ENCODE measurements around the gene MIOS.

GRCh38 chr7:6697182-6697977 is 9.4 kb downstream of the ZNF12 start:
- RRBS, result no CpG with 5 or more reads among the region's 10 CpGs

DNA sequence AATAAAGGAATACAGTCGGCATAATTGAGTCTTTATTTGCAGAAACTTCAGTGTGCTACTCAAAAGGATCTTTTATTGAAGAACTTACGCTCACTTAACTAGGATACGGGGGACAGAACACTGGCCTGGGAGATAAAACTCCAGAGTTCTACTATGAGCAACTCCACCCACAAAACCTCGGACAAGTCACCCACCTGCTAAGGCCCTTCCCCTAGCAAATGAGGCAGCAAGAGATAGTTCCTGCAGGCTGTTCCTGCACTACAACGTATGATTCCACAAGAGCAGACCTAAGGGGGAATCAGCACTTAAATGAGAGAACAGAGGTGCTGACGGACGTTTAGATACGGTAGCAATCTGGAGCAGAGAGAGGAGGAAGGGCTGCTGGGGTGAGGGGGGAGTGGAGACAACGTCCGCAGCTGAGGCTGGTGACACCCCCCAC is 898 bp downstream of the ZNF12 start:
- RRBS, result no CpG with 5 or more reads among the region's 10 CpGs

DNA sequence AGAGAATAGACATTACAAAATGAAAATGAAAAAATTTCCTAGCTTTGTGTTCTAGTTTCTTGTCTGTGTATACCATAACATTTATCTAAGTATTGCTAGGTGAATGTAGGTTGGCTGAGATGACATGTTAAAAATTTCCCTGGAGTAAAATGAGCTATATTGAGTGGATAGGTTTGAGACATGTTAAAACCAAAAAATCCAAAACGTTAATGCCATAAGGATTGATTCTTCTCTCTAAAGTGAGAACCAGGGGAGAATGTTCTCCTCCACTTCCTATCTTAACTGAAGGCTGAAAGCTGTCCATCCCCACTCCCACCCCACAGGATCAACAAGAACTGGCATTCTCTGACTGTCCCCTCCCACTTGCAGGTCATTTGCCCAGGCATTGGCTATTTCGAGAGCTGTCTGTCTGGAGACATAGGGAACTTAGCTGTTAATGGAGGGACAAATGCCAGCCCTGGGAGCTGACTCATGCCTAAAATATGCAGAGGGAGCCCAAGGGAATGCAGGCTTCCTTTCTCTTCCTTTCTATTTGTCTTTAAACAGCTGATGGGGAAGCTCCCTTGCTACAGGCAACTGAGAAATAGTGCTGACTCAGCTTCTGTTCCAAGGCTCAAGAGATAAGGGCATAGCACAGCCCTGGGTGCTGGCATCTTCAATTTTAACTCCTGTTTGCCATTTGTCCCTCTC is 83.0 kb upstream of the C1GALT1 start:
- RRBS, result no CpG with 5 or more reads among the region's 2 CpGs

DNA sequence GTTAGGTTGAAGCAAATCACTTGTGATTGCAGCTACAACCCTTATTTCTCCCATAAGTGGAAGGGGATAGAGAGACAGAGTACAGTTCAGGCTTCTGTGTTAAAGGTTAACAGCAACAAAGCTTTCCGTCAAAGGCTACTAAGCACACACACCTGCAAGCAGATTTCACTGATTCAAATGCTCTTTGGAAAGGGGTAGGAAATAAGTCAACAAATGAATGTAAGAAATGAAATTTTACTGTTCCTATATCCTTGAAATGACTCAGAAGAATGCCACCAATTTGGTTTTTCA is 120.6 kb downstream of the COL28A1 start:
- RRBS, result no CpG with 5 or more reads among the region's 1 CpG

GRCh38 chr7:7512566-7512936 is 23.1 kb downstream of the COL28A1 start:
- RRBS, result no CpG with 5 or more reads among the region's 1 CpG

- RRBS, result no CpG with 5 or more reads among the region's 1 CpG
Observed at GRCh38 chr7:7513243-7513528, 22.5 kb downstream of the COL28A1 start.

GRCh38 chr7:7566306-7567170 is at the start of gene MIOS:
MIOS (plus strand) TSS chr7:7566884.
- RRBS, result 2% methylated on average over 26 of the region's 67 CpGs

DNA sequence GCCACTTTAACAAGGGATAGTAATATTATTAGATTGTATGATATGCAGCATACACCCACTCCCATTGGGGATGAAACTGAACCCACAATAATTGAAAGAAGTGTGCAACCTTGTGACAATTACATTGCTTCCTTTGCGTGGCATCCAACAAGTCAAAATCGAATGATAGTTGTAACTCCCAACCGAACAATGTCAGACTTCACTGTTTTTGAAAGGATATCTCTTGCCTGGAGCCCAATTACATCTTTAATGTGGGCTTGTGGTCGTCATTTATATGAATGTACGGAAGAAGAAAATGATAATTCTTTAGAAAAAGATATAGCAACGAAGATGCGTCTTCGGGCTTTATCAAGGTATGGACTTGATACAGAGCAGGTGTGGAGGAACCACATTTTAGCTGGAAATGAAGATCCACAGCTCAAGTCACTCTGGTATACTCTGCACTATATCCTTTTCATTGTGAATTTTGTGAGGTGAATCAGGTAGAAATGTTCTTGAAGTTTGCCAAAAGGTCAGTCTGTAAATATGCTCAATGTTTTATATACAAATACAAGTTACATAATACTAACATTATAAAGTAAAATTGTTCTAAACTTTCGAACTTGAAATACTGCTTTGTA is 6.8 kb downstream of the MIOS start:
- RRBS, result no CpG with 5 or more reads among the region's 9 CpGs

DNA sequence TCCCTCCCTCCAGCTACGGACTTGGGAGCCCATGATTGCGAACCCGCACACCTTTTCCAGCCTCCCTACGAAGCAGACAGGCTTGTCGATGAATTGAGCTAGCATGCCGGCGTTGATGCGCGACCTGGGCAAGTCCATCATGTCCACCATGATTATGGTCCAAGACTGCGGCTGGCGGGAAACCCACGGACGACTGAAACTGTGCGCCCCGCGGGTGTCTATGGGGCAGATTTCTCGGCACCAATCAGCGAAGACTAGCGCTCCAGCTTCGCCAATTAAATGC is 342 bp upstream of the UMAD1 start:
- RRBS, result no CpG with 5 or more reads among the region's 20 CpGs

DNA sequence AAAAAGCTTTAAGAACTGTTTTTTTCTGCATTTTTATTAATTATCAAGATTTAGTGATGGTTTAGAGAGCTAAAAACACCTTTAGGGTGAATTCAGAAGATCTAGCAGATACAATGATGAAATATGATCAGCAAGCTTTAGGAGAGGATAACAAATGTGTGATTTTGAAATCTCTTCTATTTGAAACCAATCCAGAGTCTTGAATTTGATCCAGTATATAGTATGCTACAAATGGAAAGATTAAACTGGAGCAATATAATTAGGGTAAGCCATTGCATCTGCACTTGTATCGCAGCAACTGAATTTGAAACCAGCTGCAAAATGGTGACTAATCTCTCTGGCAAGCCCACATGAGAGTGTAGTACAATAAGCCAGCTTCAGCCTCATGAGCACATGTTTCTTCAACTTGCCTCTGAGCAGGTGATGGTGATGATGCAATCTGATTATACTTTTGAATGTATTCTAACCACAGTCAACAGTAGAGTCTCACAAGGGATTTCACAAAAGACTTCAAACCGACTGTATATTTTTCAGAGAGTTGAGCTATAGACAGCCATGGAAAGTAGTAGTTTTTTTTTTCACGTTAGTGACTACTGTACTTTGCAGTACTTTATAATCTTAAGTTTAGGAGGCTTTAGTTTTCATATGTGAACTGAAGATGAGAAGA is 800 bp upstream of the RPA3 start:
- RRBS, result no CpG with 5 or more reads among the region's 3 CpGs

GRCh38 chr7:7772209-7773047 is 54.0 kb upstream of the RPA3 start:
- RRBS, result no CpG with 5 or more reads among the region's 8 CpGs

- RRBS, result no CpG with 5 or more reads among the region's 6 CpGs
Observed at GRCh38 chr7:7785130-7785730, 66.8 kb upstream of the RPA3 start.

DNA sequence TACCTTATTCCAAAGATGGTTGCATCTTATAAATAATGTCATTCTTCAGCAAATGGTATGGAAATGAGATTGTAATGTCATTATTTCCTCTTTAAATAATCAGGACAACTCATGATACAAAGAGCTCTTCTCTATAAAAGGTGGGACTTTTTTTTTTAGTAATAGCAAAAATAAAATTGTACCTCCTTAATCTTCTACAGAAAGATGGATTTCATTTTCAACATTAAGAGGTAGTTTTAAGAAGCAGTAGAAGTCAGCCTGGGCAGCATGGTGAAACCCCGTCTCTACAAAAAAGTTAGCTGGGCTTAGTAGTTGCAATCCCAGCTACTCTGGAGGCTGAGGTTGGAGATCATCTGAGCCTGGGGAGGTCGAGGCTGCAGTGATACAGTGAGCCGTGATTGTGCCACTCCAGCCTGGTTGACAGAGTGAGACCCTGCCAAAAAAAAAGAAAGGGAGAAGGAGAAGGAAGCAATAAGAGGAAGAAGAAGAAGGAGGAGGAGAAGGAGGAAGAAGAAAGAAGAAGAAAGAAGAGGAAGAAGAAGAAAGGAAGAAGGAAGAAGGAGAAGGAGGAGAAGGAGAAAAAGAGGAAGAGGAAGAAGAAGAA is 86.0 kb upstream of the GLCCI1 start:
- RRBS, result no CpG with 5 or more reads among the region's 3 CpGs

- RRBS, result no CpG with 5 or more reads among the region's 10 CpGs
Observed at GRCh38 chr7:7970511-7971568, 2.2 kb downstream of the GLCCI1 start.

DNA sequence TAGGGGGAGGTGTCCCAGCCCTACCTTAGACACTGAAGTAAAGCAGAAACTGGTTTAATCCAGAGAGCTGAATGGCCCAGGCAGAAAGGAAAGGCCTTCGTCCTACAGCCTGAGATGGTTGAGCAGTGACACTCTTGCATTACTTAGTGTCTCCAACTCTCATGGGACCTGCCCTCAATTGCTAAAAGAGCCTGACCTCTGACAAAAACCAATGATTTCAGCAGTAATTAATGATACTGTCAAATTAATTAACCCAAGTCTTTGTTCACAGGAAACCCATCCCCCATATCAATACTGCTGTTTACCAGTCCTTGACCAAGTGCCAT is 48.6 kb downstream of the ICA1 start:
- RRBS, result no CpG with 5 or more reads among the region's 1 CpG

- RRBS, result no CpG with 5 or more reads among the region's 1 CpG
Observed at GRCh38 chr7:8635738-8636072, 202.3 kb downstream of the NXPH1 start.

- RRBS, result no CpG with 5 or more reads among the region's 3 CpGs
Observed at GRCh38 chr7:10718720-10718919, 221.3 kb downstream of the NDUFA4 start.

- RRBS, result no CpG with 5 or more reads among the region's 5 CpGs
Observed at GRCh38 chr7:11152325-11152959, 178.8 kb downstream of the PHF14 start.

DNA sequence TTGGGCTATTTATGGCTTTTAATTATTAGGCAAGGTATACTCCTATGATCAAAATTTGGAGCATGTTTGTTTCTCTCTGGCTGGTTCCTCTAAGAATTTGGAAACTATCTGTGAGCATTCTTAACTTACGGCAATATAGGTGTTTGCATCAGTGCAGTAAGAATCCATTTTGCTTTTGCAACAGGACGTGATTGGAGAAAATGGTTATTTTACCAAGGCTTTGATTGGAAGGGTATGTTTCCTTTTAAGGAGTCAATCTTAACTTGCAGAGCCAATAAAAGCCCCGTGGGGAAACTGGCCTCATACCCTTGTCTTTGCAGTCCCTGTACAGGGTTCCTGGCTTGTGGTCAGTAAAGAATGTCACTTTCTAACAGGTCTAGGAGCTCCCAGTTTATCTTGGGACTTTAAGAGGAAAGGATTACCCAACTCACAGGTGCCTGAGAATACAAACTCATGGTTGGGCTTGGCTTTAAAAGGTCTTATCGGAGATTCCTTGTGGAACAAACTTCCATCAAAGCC is 221.7 kb downstream of the PHF14 start:
- RRBS, result no CpG with 5 or more reads among the region's 4 CpGs

DNA sequence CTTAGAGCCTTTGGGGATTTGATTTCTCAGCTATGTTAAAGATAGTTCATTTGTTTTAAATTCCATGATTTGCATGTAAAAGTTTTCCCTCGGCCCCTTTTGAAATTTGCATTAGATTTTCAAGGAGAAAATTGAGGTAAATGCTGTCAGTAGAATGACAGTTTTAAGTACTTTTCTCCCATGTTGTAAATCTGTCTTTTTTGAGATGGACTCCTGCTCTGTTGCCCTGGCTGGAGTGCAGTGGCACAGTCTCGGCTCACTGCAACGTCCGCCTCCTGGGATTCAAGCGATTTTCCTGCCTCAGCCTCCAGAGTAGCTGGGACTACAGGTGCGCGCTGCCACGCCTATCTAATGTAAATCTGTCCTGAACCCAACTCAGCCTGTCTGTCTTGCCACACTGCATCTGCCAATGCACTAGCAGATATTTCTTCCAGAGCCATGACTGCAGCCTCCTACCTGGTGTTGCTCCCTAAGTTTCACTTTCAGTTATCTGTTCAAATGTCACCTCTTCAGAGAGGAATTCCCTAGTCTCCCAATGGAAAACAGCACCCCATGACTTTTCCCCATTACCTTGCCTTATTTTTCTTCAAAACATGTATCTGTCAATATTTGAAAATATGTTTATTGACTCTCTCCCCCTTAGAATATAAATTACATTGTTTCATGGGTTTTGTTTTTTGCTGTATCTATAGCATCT is 264.1 kb downstream of the PHF14 start:
- RRBS, result no CpG with 5 or more reads among the region's 8 CpGs